SUDHL5 (cell line): ENCODE measurements around a stretch of chr7.

DNA sequence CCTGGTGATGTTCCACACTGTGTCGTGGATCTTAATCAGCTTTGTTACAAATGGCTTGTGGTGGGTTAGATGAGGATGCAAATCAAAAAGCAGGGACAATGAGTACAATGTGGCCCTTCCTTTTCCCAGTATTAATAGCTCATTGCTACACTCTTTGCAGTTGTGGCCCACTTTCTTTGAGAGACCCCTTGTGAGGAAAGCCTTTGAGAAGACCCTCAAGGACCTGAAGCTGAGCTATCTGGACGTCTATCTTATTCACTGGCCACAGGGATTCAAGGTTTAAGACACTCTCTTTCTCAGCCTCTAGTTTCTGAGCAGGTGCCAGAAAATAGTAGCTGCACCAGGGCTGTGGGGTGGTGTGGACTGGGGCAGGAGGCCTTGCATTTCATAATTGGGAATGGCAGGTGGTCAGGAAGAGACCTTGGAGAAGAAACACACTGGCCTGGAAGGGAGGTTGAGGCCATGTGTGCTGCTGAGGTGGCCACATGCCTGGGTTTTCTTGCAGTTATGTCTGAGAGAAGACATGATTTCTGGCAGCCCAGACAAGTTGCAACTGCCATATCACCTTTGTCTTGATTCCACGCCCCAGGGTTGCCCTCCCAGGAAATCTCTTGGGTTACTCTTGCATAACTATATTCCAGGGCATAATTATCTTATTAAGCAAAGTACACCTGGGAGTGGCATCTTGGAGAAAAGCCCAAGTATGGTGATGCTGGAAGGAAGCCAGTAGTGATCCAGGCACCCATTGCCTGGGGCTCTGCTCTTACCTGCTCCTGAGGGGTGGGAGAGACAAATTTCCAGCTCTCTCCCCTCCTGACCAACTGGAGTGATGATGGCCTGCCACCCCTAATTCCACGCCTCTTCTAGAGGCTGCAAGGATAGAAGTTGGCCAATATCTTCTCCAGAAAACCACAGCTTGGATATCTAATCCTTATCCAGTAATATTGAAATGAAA, 4.7 kb downstream of the AKR1B10 start:
- PRO-cap, result no peak

DNA sequence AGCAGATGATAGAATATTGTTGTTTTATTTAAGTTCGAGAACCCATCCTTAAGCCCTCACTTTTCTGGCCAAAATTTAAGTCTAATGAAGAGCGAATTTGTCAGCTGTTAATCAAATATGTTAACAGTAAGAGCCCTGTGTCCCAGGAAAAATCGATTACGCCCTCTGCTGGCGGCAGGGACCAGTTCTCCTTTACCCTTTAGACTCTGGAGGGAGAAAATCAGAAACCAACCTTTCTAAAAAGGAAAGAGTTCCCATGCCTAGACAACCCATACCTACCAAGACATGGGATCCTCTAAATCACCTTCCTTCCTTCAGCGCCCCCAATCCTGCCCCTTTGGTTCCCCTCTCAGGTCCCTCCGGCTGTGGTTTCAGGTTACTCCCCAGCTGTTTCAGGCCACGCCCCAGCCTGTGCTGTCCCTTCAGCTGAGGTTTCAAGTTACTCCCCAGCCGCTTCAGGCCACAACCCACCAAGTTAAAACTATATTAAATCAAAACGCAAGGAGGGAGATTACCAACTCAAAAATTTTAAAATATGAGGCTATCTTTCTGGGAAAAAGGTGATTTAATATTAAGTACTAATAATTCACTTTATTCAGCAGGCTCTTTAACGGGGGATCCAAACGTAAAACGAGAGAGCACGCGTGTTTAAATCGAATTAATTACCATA, 1.4 kb upstream of the AKR1B15 start:
- PRO-cap, result no peak

DNA sequence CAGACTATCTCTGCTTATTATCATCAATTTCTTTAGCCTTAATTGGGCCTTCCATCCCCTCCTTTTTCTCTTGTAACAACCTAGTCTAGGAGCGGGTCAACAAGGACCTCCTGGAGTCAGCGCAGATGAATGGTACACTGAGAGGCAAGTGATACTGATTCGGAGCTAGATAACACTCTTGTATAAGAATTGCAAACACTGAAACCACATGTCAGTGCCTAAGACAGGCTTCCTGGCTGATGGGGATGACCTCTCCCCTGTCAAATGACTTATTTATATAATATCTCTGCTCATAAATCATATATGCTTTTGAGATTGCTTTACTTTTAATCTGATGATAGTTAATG, 22.7 kb downstream of the BPGM start:
- PRO-cap, result no peak

DNA sequence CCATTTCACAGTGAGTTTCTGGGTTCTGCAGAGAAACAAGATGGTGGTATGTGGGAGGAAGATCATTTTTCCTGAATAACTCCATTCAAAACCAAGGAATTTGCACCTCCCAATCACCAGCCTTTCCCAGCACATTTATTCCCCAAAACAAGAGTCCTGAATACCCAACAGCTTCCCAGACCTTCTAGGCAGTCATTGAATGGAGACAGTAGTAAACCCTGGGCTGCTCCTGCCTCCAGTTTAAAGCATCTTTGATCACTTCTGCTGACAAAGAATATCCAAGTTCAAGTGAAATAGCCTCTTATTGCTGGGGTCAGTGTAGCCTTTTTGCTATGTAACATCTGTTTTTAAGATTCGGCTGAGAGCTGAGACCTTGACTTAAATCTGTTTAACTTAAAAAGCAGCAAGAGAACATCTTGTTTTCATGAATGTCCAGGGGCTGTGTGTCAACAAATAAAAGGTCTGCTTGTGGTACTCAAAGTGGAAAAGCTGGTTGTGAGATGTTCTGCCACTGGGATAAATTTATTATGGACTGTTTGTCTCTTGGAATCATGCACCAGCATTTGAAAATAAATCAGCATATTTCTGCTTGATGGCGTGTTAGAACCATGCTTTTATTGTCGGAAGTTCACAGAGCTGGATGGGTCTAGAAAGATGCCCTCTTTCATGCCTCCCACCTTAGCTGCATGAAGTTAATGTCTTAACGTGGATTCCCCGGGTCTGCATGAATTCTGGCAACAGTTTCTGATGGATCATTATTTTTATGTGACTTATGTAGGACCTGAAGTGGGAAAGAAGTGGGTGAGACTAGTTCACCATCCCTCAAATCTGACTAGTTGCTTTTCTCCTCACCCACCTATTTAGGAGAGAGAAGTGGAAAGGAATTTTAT, 73.2 kb downstream of the CALD1 start:
- PRO-cap, result no peak

DNA sequence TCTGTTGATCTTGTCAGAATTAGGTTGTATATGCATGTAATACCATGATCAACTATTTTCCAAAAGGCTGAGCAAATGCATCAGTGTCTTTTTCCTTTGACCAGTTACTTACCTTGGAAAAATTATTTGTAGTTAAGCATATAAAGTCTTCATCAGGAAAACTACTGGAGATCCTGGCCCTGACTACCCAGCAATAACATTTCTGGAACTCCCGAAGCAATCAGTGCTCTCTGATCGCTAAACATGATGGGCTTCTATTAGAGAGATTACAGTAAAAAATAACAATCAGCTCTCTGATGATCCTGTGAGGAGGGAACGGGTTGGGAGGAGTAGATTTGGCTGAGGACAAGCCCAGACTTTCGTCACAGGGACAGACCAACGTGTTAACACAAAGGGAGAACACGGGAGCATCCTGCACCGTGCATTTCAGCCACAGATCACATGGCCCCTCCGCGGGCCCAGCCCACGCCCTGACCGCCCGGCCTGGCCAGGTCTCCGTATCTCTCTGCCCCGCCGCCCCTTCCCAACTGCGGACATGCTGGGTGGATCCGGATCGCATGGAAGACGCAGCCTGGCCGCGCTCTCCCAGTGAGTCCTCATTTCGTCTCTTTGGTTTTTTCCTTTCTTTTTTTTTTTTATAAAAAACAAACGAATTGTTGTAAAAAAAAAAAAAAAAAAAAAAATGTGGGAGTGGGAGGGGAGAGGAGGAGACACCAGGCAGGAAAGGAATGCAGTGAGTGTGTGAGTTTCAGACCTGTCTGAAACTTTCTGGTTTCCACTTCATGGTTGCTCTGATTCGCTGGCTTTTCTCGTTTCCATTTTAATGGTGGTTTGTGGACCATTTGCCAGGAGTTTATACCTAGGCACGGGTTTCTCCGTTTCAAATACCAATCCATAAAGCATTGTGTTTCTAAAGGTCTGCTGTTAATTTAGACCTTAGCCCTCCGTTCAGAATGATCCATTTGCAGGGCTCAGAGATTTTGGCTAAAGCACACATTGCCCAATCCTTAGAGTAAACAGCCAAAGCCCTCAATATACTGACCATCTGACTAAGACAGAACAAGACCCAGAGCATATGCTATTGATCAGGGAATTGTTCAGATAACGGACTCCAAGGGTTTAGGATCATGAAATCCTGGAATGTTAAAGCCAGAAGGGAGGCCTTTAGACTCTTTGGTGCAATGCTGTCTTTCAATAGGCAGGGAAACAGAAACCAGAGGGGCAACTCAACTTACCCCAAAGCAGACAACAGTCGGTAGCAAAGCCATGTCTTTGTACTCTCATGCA, 94.8 kb upstream of the AGBL3 start:
- PRO-cap, result no peak

DNA sequence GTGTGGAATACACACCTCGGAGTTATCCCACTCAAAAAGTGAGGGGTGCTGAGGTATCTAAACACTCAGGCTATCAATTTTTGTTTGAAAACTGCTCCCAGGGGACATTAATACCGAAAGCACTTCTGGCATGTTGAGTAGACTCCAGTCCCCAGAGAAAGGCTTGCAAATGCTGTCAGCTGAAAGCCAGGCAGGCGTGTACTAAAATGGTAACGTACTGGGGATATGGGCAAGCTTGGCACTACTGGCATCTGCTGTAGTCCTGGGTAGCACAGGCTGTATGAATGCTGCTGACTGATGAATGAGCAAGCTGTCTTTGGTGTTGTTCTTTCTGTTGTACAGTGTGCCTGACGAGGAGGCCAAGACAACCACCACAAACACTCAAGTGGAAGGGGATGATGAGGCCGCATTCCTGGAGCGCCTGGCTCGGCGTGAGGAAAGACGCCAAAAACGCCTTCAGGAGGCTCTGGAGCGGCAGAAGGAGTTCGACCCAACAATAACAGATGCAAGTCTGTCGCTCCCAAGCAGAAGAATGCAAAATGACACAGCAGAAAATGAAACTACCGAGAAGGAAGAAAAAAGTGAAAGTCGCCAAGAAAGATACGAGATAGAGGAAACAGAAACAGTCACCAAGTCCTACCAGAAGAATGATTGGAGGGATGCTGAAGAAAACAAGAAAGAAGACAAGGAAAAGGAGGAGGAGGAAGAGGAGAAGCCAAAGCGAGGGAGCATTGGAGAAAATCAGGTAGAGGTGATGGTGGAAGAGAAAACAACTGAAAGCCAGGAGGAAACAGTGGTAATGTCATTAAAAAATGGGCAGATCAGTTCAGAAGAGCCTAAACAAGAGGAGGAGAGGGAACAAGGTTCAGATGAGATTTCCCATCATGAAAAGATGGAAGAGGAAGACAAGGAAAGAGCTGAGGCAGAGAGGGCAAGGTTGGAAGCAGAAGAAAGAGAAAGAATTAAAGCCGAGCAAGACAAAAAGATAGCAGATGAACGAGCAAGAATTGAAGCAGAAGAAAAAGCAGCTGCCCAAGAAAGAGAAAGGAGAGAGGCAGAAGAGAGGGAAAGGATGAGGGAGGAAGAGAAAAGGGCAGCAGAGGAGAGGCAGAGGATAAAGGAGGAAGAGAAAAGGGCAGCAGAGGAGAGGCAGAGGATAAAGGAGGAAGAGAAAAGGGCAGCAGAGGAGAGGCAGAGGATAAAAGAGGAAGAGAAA, 53.3 kb upstream of the AGBL3 start:
- PRO-cap, result no peak

DNA sequence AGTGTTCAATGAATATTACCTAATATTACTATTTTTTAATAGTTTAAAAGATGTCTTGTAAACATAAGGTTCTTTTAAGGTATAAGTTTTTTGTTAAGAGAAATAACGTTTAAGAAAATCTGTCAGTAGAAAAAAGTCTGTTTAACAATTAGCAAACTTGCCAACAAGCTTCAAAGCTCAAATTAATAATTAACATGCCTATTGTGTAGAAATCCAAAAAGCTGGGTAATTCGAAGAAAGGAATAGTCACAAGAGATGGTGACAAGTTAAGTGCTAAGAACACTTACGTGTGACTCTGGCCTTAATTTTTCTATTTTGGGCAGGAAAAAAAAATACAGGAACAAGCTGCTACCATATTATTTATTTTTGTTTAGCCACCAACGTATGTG, 43.6 kb upstream of the AGBL3 start:
- PRO-cap, result no peak

DNA sequence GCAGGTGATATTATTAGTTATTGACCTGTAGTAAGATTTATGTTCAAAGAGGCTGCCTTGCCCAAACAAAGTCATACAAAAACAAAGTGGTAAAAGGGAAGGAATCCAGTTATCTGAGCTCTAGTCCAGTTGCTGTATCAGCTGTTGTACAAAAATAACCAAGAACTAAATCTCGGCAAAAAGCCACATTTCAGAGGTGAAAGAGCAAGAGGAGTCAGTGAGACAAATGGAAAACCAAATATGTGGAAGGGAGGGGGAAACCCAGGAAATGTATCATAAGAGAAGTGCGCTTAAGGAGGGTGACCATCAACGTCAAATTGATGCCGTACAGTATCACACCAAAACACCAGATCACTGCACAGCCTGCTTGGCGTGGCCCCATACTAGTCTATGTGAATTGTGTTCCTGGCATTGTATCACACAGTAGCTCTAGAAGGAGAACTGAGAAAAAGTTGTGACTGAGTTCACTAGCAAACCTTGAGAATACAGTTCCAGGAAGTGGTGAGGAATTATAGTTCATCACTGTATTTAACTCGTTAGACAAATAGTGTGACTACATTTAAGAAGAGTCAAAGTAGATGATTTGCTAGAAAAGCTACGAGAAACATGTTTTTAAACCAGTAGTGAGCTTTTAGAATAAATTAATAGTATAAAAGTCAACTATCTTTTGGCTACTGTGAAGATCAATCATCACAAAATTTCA, 6.5 kb downstream of the AGBL3 start:
- PRO-cap, result no peak

DNA sequence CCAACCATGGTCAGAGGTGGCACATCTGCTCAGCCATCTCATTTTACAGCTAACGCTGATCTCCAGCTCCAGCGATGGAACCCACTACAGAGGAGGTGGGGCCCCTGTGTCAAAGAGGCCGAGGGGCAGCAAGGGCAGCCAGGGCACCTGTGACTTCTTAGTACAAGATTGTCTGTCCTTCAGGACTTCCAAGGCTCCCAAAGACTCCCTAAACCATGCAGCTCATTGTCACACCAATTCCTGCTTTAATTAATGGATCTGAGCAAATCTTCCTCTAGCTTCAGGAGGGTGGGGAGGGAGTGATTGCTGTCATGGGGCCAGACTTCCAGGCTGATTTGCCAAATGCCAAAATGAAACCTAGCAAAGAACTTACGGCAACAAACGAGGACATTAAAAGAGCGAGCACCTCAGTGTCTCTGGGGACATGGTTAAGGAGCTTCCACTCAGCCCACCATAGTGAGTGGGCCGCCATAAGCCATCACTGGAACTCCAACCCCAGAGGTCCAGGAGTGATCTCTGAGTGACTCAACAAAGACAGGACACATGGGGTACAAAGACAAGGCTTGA, 5.4 kb downstream of the CYREN start:
- PRO-cap, result no peak

- PRO-cap, result no peak
Measured at GRCh38 chr7:135165997-135167242, 4.1 kb downstream of the CYREN start.

DNA sequence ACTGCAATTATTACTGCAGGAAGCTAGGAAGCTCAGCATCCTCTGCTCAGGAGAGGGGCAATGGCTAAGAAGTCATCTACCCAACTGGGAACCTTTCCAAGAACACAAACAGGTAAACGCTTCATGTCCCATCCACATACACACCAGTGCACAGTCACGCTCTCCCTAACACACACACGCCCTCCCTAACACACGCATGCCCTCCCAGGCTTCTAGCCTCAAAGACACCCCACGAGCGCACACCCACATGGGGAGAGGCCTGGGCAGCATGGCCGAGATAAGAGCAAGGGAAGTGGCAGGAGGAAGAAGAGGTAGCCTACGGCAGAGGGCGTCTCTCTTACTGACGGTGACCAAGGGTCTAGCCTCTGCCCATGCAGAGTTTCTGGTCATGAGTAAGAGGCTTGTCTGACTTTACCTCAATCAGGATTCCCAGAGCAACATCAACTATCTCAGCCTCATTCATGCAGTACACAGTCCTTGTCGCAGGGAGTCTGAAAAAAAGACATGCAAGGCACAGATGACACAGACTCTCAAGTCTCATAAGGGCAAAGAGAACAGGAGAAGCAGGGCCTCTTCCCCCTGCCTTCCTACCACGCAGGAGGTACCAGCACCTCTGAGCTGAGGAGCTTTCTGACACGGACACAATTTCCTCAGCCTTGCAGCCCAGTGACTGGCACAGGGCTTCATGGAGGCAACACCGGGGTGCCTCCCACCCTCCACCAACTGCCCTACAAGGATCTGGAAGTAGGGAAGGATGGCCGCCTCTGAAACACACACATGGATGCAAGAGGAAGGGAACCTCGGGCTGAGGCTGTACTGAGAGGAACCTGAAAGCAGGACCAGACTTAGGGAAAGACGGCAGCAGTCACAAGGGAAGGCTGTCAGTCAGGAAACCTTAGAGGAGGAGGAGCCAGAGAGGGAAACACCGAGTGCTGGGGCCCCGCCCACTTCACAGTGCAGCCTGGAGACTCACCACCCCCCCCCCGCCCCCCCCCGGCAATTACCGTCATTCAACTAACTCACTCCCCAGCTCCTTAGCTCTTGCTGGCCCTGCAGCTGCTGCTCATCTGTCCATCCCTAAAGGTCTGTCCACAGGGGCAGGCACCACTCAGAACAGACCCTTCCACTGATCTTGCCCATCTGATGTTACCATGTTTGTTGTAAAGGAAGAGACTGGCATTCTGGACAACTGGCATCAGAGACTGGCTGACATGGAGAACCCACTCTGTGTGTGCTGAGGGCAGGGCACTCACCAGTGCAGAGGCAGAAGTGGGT, 2.8 kb downstream of the CYREN start:
- PRO-cap, result no peak

- PRO-cap, result no peak
Measured at GRCh38 chr7:135179989-135180835, 9.7 kb upstream of the CYREN start.

DNA sequence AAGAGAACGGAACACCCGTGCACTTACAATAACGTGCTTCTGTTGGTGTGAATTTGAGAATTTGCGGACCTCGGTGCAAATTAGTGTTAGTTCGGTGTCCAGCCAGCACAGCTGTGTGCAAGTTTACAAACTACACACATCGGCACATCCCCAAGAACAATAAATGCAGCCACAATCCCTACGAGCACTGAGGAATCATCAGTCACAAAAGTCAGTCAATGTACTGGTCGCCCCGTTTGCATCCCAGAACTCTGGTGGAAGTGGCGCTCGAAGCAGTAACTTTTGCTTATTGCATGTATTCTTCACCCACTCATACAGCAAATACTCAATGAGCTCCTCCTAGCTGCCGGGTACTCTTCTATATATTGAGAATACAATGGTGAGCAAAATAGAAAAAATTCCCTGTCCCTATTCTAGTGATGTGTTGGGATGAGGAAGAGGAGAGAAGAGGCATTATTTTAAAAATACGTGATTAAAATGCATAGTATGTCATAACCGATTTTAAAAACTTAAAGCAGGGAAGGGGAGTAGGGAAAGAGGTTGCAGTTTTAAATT, 919 bp upstream of the CNOT4 start:
- PRO-cap, result no peak

DNA sequence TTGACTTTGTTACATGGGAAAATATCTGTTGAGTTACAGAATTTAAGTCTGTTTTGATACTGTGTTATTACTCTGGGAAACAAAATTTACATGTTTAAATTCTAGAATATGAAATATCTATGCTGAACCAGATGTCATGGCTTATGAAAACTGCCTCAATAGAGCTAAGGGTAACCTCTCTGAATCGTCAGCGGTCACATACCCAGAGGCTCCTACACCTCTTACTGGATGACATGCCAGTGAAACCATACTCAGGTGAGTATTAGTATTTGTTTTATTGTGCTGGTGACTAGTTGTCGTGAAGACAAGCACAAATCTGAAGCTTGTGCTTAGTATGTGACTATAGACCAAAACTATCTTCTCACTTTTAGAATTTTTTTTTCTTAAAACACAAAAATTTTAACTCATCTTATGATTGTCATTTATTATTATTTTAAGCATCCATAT, 46.5 kb upstream of the STMP1 start:
- PRO-cap, result no peak

DNA sequence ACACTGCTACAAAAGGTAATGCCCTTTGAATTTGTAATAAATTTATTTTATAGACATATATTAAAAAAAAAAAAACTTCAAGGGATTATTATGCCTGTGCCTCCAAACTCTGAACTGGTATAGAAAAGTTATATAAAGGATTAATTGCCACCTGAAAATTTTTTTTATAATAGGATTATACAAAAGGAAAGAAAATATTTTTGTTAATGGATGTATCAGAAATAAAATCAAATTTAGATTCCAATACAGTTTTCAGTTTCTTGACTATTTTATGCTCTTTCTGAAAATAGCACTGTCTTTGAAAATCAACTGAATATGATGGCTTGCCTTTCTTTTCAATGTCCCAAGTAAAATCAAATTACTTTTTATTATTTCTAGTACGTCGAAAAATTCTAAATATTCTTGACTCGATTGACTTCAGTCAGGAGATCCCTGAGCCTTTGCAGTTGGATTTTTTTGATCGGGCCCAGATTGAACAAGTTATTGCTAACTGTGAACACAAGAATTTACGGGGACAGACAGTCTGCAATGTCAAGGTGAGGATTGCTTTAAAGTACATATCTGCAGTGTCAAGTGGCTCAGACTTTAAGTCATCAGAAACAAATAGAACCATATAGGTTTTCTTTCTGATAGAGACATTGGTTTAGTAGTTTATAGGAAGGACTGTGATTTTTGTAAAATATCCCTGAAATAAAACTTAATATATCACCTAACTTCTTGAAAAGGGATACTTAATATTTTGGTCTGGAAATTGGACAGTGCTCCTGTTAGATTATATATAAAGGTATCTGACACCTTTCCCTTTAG, 45.4 kb upstream of the STMP1 start:
- PRO-cap, result no peak

DNA sequence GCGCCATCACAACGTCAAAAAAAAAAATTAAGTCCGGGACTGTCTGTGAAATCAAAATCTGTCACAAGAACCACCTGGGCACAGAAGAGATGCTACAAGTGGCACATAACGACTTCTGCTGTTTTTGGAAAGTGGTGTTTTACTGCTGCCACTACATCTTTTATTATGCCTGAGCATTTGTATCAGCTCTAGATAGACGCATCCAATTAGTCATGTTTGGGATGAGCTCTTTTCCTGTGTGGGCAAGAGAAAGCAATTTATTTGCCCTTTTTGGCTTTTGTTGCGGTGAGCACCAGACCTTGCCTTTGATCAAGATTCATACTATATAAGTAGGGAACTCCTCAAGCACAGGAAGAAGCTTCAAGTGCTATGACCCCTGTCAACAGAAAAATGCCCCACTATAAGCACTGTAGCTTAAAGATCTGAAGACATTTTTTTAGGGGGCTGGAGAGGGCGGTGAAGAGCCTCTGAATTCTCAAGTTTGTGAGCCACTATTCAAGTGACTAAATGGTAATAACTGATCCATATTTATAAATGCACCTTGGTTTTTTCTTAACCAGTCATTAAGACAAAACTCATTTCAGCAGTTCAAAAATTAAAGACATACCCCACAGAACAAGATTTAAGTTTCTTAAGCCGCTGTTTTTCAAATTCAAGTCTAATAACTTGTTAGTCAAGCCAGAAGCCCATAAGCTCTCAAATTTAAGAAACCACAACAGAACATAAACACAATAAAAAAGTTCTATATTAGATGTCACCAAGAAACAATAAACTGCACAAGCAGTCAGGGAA, 10.4 kb downstream of the MTPN start:
- PRO-cap, result bidirectional peak, plus-strand start at position 427 of the sequence, minus-strand start at position 133 of the sequence

GRCh38 chr7:136420092-136420293, 442.8 kb upstream of the MTPN start:
- PRO-cap, result no peak

DNA sequence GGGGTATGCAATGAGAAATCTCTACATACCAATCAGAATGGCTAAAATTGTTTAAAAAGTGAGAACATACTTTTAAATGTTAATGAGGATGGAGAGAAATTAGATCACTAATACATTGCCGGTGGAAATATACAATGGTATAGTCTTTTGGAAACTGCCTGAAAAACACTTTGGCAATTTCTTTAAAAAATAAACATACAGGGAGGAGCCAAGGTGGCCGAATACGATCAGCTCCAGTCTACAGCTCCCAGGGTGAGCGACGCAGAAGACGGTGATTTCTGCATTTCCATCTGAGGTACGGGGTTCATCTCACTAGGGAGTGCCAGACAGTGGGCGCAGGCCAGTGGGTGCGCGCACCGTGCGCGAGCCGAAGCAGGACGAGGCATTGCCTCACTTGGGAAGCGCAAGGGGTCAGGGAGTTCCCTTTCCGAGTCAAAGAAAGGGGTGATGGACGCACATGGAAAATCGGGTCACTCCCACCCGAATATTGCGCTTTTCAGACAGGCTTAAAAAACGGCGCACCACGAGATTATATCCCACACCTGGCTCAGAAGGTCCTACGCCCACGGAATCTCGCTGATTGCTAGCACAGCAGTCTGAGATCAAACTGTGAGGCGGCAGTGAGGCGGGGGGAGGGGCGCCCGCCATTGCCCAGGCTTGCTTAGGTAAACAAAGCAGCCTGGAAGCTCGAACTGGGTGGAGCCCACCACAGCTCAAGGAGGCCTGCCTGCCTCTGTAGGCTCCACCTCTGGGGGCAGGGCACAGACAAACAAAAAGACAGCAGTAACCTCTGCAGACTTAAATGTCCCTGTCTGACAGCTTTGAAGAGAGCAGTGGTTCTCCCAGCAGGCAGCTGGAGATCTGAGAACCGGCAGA, 37.2 kb upstream of the CHRM2 start:
- PRO-cap, result no peak

DNA sequence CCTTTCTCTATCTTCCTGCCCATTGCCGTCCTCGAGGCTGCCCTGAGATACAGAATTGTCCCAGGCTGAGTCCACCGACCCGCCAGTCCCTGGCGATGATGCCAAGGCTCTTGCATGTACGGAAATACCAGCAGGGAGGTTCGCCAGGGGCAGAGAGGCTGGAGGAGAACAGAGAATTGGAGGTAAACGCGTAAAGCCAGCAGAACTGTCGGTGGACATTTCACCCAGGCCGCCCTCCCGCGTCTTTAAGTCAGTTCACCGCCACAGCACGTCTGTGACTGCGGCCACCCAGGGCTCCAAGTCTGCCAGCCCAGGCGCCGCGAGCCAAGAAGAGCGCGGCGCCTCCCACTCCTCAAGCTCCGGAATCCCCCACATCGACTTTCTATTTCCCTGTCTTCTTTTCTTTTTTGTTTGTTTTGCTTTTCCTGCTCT, 2.1 kb downstream of the CHRM2 start:
- PRO-cap, result no peak

DNA sequence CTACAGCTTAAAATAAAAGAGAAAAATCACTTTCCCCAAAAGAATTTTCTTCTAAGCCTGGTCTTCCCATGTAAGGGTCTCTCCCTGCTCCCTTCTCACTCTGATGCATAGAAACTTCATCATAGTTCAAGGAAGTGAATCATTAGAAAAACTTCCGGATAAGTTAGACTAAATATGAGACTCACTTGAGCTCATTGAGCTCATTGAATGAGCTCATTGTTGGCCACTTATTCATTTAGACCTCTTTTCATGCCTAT, 236.3 kb upstream of the PTN start:
- PRO-cap, result no peak